Daoy (cell line): ENCODE data around the genes SERPINA9 and SYNE3.

DNA sequence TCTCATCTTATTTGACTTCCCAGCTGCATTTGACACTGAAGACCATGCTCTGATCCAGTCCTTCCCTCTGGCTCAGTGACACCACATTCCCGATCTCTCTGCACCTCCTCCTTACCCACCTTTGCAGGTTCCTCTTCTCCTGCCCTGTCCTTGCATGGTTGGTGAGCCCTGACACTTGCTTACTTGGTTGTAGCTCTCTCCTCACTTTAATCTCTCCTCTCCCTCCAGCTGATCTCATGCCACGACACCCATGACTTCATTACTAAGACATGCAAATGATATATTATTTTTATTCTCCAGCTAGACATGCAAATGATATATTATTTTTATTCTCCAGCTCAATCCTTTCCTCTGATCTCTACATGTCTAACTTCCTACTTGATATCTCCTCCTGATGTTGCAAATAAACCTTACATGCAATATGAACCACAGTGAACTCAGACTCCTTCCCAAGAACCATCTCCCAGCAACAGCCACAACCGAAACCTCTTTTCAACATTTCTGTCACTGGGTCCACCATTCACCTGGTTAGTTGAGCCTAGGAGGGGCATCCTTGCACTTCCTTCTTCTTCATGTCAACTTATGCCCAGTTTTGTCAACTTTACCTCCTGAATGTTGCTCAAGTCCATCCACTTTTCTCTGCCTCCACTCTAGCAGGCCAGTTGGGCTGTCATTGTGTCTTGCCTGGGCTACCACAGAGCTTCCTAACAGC is at the start of gene SERPINA9:
TSS of gene SERPINA9 (minus strand) at position 181 of the 712 bp plus-strand sequence.
- RAMPAGE, long total RNA: no peak

DNA sequence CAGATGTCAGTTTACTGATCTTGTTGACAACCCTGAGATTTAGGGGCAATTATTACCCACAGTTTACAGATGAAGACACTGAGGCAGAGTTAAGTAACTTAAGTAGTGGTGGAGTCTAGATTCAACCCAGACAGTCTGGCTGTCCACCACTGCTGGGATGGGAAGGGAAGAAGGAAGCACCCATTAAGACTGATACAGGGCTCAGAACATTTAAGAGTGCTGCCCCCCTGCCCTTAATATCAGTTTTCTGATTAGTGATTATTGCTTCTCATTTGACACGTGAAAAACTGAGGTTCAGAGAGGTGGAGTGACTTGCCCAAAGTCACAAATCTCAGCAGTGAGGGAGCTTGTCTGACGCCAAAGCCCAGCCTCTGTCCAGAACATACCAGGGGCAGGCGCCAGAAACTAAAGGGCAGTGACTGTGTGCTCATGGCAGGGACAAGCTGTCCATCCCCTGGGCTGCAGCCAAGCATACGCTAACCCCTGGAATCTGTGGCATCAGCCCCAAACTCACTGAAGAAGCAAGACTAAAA is 1.8 kb upstream of the SERPINA4 start:
- RAMPAGE, long total RNA: no peak

- RAMPAGE, long total RNA: no peak
Observed at GRCh38 chr14:94597169-94597772, 14.9 kb upstream of the SERPINA3 start.

- RAMPAGE, long total RNA: no peak
Observed at GRCh38 chr14:94613233-94613560, 1.0 kb downstream of the SERPINA3 start.

DNA sequence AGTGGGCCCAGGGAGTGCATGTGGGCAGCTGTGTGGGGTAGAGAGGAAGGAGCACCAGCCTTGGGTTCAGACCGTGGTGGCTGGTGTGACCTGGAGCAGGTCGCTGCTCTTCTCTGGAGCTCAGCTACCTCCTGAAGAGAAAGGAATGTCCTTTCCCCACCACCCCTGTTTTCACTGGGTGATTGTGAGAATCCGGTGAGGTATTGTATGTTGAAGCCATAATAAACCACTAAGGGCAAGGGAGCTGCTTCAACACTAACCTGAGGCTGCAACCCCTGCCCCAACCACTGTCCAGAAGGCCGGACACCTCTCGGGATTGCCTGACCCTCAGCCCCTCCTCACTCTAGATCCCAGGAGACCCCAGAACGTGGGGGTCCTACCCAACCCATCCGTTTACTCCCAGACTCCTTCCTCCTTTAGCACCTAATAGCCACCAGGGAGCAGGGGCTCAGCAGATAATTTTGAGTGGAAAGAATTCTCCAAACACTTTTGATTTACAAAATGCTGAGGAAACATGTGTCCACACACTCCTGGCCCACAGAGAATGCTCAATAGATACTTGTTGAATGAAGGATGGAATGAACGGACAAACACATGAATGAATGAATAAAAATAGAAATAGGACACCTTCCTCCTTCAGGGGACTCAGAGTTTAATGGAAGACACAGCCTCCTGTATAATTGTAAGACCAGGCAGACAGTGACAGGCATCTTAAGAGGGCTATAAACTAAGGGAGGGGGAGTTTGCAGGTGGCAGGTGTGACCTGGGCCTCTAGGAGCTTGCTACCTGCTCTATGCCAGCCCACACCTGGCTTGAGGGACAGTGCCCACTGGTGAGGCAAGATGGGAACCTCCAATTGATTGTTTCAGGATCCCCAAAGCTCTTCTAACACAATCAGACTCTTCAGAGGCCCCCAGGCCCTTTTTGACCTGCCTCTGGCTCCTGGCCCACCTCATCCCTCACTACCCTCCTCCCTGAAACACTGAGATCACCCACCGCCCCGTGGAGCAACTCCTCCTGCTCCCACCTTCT is 8.9 kb downstream of the SERPINA3 start:
- RAMPAGE, long total RNA: no peak

DNA sequence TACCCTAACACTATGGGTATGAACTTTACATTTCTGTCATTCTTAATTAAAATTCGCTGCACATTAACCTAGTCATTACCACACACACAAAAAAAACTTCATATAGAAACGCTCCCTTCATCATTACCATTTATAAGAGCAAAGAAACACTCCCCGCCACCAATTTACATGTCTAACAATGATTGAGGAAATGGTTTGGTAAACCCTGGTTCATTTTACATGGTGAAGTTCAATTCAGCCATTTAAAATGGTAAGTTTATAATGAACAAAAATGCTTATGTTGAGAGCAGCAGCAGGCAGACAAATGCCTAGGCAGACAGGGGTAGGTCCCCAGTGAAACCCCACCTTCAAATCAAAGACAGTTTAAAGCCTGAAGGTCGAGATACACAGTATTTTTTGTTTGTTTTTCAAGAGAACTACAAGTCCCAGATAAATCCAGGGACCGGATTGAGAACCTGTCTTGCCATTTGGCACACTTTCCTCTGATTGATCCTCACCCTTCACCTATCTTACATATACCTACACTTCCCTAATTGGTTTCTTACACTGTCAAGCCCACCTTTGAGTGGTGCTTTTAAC is 11.4 kb downstream of the DICER1 start:
- RAMPAGE, long total RNA: no peak

GRCh38 chr14:95317927-95318917 is 1.5 kb downstream of the CLMN start:
- RAMPAGE, long total RNA: no peak

- RAMPAGE, long total RNA: no peak
Observed at GRCh38 chr14:95389494-95390227, 70.0 kb upstream of the CLMN start.

DNA sequence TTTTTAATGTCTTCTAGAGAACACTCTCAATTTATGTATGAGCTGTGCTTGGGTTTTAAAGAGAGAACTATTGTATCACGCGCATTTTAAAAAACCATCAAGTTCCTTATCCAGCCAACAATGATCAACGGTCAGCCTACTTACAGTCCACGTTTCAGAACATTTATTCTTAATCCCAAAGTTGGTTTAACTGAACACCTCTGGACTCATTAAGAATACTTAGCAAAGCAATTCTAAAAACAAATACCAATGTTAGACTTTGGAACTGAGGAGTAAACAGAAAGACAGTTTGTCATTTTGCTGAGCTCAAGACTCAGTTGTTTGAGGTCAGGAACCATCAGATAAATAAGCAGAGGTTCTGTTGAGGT is 72.5 kb downstream of the SYNE3 start:
- RAMPAGE, long total RNA: no peak

- RAMPAGE, long total RNA: no peak
Observed at GRCh38 chr14:95449117-95449707, 67.2 kb downstream of the SYNE3 start.

DNA sequence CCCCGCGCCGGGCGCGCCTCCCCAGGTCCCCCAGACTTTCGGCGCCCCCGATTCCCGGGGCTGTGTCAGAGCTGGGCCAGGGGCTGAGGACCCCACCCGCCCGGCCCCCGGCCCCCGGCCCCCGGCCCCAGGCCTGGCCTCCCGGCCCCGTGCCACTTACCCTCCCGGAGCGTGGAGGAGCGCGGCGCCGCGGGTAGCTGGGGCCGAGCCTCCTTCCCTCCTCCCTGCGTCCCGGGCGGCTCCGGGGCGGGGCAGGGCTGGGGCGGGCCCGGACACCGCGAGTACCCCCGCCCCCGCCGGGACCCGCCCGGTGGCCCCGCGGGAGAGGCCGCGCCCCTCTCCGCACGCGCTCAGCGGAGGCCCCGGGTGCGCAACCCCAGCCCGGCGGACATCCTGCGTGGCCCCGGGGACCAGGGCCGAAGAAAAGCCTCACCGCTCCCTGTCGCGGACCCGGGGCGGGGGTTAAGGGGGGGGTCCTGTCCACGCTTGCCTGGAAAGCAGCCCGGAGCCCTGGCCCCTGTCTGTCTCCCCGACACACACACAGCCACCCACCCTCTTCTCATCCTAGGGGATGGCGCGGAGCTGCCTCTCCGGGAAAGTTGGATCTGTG is at the start of gene SYNE3:
TSS of gene SYNE3 (minus strand) at position 215 of the 610 bp plus-strand sequence.
- RAMPAGE, long total RNA: no peak

DNA sequence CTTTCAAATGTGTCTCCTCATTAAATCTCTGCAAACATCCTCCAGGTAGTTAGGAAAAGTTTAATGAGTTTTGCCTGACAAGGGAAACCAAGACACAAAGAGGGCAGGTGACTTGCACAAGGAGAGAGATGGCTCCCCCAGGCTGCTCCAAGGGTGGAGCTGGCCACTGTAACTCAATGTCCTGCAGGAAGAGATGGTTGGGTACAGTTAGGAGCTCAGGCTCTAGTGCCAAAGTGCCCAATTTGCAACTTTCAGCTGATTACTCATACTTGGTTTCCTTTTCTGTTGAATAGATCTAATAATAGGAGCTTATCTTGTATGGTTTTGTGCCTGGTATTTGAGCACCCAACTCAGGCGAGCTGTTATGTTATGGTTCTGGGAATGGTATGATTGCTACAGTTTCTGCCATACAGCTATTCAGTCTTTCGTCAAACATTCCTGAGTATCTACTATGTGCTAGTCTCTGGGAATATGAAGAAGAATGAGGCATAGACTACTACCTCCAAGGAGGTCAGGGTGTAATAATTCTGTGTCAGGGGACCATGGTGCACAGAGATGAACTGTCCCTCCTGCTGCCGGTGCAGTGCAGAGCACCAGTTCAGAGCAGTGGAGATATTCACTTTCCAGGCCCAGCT is 1.9 kb upstream of the SYNE3 start:
- RAMPAGE, long total RNA: no peak

GRCh38 chr14:95520222-95520773 is 3.8 kb upstream of the SYNE3 start:
- RAMPAGE, long total RNA: no peak

DNA sequence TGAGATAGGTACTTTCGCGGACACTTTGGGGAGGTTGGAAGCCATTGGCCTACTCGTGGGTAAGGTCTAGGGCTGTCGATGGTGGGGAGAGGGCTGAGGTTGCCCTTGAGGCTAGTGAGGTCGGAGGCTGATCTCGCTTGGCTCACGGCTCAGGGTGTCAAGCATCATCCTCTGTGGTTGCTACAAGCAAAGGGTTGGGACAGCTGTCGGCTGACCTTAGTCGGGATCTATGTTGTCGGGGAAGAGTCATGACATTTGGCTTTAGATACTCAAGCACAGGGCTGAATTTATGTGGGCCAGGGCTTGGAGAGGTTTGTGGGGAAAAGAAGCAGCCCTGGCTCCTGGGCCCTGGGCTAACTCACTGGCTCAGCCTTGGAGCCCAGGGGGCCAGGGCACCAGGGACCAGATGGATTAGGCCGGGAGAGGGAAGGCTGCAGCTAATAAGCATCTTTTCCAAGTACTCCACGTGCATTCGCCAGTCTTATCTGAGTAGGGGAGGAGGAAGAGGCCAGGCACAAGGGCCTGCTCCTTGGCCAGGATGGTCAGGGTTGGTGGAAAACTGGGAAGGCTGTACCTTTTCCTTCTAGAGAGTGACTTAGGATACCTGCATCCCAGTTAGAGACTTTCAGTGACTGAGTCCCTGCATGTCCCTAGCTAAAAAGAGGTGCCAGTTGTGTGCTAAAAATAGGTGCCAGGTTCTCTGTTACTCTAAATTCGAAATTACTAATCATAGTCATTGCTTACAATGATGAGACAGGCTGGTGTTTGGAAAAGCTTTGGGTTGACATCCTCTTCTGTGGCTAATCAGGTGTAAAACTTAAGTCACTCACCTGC is 1.1 kb downstream of the GLRX5 start:
- RAMPAGE, long total RNA: no peak

- RAMPAGE, long total RNA: no peak
Observed at GRCh38 chr14:95620722-95621079, 65.5 kb upstream of the TCL1B start.

DNA sequence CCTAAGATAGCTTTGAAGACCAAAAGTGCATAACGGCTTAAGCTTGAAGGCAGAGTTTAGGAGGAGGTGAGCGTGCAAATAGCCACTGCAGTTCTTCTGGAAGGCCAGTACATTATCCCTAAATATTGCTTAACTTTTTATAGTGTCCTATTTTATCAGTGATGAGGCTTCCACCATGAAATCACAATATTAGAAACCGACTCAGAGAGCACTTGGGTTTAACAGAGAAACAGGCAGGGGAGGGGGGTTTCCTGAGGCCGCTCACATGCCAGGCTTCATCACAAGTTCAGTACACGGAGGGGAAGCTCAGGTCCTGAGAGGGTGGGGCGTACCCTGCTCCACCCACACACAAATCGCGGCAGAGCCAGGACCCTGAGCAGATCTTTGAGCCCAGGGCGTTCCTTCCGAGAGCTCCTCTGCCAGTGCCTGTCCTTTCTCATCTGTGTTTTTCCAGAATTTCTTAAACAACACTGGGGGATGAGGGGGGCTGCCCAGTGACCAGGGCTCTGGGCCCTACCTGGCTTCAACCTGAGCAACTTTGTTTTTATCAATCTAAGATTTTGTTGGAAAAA is 26.7 kb upstream of the BDKRB2 start:
- RAMPAGE, long total RNA: no peak

DNA sequence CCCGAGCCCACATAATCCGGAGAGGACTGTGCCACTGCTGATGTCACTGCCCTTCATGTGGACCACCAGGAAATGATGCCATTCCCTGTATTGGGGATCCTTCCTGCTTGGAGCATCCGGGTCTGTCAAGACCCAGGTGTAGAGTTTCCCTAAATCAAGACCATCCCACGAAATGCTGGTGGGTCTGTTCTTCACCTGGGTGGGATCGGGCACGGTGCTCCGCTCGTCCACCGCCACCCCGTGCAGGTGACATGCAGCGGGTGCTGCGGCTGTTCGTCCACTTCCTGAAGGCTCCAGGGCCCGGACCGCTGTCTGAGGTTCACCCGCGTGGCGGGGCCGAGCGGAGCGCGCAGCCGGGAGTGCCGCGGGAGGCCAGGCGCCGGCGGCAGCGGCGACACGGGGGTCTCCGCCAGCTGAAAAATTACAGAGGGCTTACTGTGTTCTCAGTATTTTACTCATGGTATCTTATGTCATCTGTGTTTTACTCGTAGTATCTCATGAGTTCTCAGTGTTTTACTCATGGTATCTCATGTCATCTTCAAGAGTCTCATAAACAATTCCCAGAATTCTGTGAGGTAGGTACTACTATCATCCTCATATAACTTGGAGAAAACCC is 32.1 kb downstream of the AK7 start:
- RAMPAGE, long total RNA: no peak

- RAMPAGE, long total RNA: no peak
Observed at GRCh38 chr14:96592549-96593021, 90.4 kb downstream of the PAPOLA start.

DNA sequence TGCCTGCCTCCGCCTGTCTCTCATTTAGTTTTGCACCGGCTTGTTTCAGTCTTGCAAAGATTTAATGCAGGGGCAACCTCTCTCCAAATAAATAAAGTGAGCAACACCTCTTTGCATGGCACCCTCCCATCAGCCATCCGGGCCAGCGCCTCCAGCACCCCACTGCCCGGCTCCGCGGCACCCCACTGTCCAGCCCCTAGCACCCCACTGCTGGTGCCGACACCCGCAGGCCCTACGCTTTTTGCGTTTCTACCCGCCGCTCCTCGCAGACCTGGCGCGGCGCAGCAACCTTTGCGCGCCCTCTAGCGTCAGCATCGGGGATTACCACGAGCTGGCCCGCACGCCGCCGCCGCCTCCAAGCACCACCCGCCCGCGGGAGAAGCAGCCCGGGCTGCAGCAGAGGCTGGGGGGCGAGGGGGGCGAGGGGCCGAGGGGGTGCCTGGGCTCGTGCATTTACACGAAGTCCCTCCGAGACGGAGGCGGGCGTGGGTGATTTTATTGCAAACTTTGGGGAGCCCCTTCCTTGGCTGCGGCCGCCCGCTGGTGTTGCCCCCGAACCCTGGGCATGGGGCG is 55.8 kb upstream of the VRK1 start:
- RAMPAGE, long total RNA: no peak

DNA sequence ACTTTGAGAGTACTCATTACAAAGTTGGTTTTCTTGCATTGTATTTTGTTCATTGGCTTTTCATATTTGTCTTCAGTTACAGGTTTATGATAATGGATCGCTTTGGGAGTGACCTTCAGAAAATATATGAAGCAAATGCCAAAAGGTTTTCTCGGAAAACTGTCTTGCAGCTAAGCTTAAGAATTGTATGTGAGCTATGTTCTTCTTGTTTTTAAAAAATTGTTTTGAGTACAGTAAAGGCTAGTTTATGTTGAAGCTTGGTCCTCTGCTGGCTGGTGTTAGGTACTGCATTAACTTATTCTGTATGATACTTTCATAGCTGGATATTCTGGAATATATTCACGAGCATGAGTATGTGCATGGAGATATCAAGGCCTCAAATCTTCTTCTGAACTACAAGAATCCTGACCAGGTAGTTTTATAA is 55.6 kb downstream of the VRK1 start:
- RAMPAGE, long total RNA: no peak